Endothelial cell (in vitro differentiated cells): ENCODE measurements around a stretch of chr10.

DNA sequence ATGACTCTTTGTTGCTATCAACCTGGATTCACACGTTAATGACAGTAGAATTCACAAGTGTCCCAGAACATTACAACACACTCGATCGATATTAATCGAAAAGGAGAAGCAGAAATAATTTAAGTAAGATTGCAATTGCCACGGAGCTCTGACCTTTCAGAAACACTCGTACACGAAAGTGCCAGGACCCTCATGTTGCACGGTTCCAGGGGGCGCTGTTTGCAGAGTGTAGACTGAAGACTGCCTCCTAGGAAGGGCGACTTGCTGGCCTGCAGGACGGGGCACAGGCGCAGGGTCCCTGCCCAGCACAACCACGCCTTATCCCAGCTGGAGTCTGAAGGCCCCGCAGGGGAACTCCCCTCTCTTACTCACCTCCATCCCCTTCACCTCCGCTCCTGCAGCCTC lies 261.9 kb downstream of the BAMBI start:
- PRO-cap: unidirectional peak, plus-strand start at position 259 of the sequence

GRCh38 chr10:28940480-28940958 lies 263.2 kb downstream of the BAMBI start:
- PRO-cap: no peak

DNA sequence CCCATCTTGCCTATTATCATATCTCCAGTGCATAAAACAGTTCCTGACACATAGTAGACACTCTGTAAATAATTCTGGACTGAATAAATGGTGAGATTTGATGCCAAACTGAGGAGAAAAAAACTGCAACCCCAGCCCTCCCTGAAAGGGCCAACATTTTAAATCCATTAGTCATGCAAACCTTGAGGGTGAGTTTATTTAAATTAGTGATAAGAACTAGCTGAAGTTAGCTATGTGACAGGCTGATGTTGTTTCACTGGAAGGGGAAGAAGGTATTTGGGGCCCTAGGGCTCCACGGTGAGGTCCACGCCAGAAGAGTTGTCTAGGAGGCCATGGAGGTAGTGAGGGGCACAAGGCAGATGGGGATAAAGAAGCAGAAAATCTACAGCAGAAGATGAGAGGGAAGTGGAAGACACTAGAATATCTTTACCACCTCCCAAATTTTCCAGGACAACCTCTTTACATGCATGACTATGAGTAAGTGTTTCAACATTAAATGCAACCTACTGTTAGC lies 183.3 kb upstream of the LYZL1 start:
- PRO-cap: no peak

- PRO-cap: no peak
Measured at GRCh38 chr10:29131987-29132302, 156.9 kb upstream of the LYZL1 start.

DNA sequence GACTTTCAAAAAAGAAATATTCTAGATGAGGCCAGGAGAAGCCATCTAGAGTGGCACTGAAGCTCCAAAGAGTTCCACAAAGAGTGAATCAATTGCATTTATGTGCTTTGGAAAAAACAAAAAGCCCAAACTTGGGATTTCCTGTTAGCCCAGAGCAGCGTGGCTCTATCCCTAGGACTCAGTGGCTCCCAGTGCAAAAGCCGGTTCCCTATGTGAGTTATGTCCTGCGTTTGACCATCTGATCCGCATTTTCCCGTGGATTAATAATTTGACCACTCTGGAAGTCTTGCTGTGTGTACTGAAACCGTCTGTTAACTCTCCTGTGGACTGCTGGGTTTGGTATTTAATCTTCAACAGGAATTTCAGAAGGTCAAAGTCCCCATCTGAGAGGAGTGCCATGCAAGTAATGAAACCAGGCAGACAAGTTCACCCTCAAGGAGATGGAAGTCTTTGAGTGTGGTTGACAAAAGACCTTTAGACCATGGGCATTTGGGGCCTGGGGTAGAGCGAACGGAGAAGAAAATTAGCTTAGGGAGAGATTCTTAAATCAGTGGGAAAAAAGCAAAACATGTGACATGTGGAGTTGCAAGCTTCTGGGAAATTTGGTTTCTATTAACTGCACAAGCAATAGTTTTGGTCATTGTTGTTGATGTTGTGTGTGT lies 38.0 kb downstream of the LYZL1 start:
- PRO-cap: no peak

DNA sequence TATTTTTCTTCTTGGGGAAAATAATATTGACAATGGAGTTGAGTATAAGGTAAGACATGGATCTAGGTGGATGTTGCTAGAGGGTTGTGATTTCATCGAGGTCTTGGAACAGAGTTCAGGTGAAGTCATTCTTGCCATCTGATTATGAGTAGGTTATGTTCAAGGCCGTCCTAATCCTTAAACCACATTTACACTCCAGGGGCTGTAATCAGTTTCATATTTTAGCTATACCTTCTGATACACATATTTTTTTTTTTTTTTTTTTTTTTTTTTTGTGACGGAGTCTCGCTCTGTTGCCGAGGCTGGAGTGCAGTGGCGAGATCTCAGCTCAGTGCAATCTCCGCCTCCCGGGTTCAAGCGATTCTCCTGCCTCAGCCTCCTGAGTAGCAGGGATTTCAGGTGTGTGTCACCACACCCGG lies 121.6 kb downstream of the LYZL1 start:
- PRO-cap: no peak

DNA sequence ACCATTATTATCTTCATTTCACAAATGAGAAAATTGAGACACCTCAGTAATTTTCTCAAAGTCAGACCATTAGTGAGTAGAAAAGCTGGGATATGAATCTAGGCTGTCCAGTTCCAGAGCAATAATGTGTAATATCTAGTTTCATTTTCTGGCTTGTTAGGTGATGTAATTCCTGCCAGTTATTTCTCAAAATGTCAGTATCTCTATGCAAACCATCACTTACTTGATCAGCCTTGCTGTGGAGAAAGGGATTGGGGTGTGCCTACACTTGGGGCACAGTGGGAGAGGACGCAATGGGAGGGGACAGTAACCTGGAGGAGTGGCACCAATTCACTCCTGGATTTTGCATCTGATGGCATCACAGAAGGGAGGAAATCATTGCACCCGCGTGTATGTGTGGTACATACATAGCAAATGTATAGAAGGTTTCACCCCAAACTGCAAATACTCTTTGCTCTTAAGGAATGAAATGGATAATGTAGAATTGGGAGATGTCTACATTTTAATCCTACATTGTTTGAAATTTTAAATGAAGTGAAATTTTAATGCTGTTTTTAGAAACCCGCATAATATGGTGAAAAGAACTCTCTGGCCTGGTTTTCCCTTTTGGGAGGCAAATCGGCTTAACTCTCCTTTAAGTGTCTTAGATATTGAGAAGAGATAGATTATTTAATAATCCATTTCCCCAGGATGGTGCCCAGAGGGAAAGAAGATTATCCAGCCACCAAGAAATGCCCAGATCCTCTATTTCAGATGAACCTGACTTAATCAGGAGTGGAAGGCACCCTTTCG lies 157.7 kb downstream of the LYZL1 start:
- PRO-cap: no peak

- PRO-cap: no peak
Measured at GRCh38 chr10:29470872-29471605, 163.7 kb downstream of the SVIL start.

- PRO-cap: no peak
Measured at GRCh38 chr10:29619003-29619866, 15.5 kb downstream of the SVIL start.

DNA sequence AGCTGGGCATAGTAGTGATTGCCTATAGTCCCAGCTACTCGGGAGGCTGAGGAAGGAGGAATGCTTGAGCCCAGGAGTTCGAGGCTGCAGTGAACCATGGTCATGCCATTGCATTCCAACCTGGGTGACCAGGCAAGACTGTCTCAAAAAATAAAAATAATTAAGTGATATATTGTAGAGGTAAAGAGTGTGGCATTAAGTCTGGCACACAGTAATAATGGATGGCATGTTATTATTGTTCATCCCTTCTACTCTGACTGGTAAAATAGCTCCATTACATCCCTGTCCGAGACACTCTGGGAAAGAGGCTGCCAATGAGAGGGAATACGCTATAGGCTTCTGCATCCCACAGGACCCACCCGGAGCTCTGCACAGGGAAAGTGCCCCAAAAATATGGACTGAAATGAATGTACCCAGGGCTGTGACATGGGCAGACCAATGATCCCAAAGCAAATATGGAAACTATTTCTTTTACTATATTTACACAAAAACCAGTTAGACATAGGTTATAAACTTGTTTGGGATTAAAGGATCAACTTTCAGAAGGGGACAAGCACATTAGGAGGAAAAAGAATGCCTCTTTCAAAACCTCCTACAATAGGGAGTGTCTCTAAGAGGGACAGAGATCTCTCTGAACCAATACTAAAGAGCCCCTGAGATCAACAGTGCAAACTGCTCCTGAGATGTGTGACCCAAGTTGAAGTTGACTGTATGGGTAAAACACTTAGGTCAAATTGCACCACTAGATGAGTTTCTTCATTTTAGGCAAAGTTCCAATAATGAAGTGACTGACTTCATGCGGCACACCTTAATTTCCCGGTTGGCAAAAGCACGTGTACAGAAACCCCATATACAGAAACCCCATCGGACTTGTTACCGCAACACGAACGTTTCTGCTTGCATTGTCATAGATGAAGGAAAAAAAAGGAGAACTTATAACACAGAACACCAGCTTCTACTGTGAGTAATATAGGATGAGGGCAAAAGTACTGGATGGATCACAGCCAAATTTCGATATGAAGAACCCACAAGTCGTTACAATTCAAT lies 4.6 kb downstream of the SVIL start:
- PRO-cap: no peak

- PRO-cap: no peak
Measured at GRCh38 chr10:29839631-29840939, 205.3 kb upstream of the SVIL start.

GRCh38 chr10:29843133-29843649 lies 208.4 kb upstream of the SVIL start:
- PRO-cap: no peak

DNA sequence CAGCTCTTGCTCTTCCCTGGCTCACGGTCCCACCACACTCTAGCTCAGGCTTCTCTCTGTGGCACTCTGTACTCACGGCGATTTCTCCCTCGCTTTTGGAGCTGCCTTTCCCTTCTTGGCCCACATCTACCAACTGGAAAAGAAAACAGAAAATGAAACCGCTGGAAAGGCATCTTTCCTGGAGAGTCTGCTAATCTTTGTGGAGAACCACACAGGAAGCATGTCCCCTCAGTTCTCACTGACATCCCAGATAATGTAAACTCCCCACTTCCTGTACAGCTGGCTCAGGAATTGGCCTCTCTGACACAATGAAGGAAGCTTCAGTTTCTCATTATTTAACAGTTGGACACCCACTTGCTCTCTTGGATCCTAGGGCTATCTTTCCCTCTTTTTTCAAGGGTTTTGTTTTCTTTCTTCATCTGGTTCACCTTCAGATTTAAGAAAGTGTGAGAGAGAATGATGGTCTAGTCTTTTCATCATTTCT lies 209.8 kb downstream of the JCAD start:
- PRO-cap: bidirectional peak, plus-strand start at position 323 of the sequence, minus-strand start at position 135 of the sequence

- PRO-cap: no peak
Measured at GRCh38 chr10:29994693-29995406, 64.5 kb downstream of the JCAD start.

DNA sequence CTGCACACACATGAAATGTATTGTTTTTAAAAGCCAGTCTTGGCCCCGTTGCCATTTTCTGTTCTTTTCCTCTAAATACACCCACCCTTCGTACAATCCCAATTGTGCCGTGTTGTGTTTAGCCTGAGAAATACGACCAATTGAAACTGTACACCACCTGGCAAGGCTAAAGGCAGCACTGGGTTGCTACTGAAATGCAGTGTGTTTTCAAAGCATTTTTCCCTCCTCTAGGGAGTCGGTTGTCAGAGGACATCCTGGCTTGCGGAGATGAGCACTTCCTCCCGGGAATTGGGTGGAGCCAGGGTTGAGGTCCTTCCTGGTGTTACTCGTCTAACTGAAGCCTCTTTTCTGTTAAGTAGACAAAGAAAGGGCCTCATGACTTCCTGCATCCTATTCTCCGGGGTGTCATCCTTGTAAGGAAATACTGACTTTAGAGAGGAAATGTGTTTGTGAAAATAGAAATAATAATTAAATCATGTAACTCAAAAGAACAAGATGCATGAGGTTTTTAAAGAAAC lies 133.5 kb downstream of the MTPAP start:
- PRO-cap: bidirectional peak, plus-strand start at position 313 of the sequence, minus-strand start at position 138 of the sequence

DNA sequence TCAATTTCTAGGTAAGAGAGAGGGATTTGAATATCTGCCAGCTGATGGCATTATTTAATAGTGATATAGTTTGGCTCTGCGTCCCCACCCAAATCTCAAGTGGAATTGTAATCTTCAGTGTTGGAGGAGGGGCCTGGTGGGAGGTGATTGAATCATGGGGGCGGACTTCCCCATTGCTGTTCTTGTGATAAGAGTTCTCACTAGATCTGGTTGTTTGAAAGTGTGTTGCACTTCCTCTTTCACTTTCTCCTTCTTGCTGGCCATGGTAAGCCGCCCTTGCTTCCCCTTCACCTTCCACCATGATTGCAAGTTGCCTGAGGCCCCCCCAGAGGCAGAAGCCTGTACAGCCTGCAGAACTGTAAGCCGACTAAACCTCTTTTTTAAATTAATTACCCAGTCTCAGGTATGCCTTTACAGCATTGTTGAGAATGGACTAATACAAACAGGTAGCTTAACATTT lies 101.4 kb downstream of the MTPAP start:
- PRO-cap: no peak

DNA sequence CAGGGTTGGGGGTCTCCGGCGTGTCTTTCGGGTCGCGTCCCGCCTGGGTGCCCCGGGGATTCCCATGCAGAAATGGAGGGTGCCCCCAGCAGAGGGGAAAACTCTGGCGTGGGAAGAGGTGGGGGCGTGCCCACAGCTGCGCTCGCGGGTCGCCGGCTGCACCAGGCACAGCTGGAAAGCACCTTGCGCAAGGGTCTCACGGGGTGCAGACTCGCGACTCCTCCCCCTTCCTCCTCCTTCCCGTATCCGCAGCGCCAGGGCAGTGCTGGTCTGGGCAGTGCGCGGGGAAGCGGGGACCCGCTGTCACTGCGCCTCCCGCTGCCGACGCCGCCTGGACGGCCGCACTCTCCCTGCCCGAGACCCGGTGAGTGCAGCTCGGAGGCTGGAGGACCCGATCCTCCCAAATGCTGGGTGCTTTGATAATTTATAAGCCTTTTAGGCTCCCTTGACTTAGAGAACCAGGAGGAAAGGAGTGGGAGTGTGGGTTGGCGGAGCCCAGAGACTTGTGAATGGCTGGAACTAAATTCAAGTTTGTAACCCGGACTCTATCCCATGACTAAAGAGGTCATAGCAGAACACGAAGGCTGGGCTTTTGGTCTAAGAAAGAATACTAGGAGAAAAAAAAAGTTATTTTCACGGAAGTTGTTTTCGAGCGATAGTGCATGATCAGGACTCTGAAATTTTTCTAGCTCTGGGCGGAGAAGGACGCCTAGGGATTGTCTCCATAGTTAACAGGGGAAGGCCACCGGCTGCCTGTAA lies 580 bp downstream of the MAP3K8 start:
- PRO-cap: bidirectional peak, plus-strand start at position 262 of the sequence, minus-strand start at position 178 of the sequence; unidirectional peak, minus-strand start at position 511 of the sequence

- PRO-cap: no peak
Measured at GRCh38 chr10:30443256-30443460, 9.2 kb downstream of the MAP3K8 start.

- PRO-cap: no peak
Measured at GRCh38 chr10:30537489-30537822, 92.1 kb downstream of the LYZL2 start.

DNA sequence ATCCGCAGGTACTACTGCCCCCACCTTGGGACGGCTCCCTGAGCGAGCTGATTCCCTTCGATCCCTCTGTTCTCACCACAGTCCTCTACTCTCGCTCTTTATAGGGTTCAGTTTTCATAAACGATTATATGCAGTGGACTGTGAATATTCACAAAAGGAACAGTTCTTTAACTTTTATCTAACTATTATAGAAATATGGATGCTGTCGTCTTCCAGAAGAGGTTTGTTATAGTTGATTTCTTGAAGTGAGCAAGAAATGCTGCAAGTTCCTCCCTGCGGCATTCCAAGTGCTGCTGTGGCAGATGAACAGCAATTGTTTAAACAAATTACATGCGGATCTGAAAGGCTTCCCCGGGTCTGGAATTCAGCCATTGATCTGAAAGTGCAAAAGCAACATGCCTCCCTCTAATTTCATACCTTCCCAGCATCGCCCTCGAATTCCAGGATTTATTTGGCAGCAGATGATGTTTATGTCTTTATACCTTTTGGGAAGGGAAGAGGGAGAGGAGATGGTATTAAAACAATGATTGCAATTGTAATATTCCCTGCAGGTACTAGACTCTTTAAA lies 70.8 kb upstream of the LYZL2 start:
- PRO-cap: no peak